ENCODE results near the genes SMO, KLHDC10 and SSMEM1.

DNA sequence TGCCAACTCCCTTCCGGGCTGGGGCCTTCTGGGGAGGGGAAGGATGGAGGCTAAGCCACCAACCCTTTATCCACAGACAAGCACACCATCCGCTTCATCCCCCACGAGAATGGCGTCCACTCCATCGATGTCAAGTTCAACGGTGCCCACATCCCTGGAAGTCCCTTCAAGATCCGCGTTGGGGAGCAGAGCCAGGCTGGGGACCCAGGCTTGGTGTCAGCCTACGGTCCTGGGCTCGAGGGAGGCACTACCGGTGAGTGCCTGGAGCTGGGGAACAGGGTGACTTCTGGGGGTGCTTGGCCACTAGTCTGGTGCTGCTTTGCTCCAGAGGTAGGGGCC lies 6.0 kb upstream of the ATP6V1F start:
- PRO-cap, result no peak

DNA sequence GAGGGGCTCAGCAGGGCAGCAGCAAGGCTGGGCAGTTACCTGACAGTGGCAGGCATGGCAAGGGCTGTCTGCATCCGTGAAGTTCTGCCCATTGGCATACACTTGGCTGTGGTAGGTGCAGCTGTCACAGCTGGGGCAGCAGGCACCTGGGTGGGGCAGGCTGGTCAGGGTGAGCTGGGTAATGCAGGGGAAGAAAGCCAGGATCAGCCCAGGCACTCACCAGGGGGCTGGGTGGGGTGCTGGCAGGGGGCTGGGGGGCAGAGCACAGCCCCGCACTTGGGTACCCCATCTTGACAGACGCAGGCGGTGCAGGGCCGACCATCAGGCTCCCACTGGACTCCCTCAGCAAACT lies 17.9 kb downstream of the KCP start:
- PRO-cap, result no peak

- PRO-cap, result no peak
Observed at GRCh38 chr7:128947158-128947643, 9.5 kb downstream of the IRF5 start.

DNA sequence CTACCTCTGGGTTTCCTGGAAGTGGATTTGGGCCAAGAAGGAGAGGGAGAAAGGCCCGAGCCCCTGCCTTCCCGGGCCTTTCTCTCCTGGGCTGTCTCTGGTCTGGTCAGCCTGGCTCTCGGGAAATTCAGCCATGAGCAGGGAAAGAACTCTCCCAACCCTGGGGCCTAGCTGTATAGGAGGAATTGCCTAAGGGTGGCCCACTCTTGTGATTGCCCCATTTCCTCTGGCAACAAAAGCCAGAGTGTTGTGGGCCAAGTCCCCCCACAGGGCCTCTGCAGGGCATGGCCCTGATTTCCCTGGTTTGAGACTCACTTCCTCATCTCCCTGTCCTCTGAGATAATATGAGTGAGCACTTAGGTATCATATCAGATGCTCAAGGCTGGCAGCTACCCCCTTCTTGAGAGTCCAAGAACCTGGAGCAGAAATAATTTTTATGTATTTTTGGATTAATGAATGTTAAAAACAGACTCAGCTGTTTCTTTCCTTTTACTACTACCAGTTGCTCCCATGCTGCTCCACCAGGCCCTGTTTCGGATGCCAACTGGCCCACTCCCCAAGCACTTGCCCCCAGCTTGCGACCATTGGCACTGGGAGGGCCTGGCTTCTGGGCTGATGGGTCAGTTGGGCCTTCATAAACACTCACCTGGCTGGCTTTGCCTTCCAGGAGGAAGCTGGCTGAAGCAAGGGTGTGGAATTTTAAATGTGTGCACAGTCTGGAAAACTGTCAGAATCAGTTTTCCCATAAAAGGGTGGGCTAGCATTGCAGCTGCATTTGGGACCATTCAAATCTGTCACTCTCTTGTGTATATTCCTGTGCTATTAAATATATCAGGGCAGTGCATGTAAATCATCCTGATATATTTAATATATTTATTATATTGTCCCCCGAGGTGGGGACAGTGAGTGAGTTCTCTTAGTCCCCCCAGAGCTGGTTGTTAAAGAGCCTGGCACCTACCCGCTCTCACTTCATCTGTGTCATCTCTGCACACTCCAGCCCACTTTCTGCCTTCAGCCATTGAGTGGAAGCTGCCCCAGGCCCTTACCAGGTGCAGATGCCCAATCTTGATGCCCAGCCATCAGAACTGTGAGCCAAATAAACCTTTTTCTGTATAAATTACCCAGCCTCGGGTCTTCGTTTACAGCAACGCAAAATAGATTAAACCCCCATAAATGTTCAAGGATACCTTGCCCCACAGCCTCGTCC lies 11.6 kb downstream of the IRF5 start:
- PRO-cap, result no peak

- PRO-cap, result bidirectional peak, plus-strand start at chr7:129054301, minus-strand start at chr7:129054274
Observed at GRCh38 chr7:129054040-129054360, 911 bp downstream of the TNPO3 start.

DNA sequence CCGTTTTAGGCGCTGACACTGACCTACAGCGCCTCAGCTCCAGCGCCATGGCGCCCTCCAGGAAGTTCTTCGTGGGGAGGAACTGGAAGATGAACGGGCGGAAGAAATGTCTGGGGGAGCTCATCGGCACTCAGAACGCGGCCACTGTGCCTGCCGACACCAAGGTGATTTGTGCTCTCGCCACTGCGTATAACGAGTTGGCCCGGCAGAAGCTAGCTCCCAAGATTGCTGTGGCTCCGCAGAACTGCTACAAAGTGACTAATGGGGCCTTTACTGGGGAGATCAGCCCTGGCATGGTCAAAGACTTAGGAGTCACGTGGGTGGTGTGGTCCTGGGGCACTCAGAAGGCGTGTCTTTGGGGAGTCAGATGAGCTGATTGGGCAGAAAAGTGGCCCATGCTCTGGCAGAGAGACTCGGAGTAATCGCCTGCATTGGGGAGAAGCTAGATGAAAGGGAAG lies 1.1 kb upstream of the TNPO3 start:
- PRO-cap, result no peak

- PRO-cap, result no peak
Observed at GRCh38 chr7:129110584-129111223, 33.8 kb upstream of the TSPAN33 start.

DNA sequence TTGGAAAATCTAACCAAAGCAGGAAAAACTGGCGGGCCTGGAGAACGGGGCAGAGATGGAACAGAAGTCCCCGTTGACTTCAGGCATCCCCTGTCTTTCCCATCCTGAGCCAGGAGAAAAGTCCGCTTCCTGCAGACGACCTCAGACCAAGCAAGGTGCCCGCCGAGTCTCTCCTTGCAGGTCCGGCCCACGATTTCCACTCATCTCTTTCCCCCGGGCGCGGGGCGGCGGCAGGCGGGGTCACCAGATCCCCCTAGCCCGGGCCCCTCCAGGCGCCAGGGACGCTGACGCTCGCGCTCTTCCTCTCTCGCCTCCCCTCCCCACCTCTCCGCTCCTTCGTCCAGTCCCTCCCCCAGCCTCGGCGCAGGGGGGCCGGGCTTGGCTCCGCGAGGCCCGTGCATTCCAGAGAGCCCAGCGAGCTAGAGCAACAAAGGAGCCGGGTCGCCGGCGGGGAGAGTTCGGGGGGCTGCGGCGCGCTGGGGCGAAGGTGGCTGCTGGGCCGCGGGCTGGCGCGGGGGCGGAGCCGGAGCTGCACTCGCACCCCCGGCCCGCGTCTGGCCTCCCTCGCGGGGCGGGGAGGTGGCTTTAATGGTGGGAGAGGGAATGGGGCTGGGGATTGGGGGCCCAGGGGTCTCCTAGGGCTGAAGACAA lies at the start of gene SMO:
Gene SMO (plus strand): TSS at position 400 of the 651 bp plus-strand sequence.
- PRO-cap, result bidirectional peak, plus-strand start at position 127 of the sequence, minus-strand start at position 106 of the sequence; bidirectional peak, plus-strand start at position 206 of the sequence, minus-strand start at position 255 of the sequence; bidirectional peak, plus-strand start at position 430 of the sequence, minus-strand start at position 327 of the sequence

GRCh38 chr7:129388648-129389612 lies 45.3 kb upstream of the STRIP2 start:
- PRO-cap, result no peak

DNA sequence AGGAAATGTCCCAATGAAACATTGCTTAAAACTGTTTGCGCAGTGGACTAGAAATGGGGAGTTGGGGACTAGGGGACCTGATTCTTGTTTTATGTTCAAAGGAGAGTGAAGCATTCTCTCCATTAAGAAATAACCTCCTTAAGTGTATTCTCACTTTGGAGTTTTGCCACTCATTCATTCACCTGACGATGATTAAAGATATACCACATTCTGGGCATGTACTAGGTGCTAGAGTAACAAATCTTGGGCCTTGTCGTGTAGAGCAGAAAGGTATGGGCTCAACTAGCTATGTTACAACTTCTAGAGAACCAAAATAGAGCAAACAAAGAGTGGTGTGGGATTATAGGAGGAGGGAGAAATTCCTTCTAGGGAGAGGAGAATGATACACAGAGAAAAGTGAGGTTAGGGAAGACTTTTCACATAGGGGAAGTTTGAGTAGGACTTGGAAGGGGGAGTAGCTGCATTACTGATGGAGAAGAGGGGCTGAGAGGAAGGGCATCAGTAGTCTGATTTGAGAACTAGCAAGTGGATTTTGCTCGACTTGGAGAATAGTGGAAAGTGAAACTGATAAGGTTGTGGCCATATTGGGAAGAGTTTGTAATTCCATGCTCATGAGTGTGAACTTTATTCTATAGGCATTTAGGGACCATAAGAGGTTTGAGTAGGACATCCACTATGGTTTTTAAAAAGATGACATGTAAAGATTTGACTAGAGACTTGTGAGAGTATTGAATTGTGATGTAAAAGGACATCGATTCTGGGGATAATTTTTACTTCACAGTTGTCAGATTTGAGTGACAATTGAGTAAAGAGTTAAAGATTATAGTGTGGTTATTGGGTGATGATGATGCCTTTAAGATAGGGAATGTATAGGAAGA lies 6.1 kb downstream of the NRF1 start:
- PRO-cap, result no peak

DNA sequence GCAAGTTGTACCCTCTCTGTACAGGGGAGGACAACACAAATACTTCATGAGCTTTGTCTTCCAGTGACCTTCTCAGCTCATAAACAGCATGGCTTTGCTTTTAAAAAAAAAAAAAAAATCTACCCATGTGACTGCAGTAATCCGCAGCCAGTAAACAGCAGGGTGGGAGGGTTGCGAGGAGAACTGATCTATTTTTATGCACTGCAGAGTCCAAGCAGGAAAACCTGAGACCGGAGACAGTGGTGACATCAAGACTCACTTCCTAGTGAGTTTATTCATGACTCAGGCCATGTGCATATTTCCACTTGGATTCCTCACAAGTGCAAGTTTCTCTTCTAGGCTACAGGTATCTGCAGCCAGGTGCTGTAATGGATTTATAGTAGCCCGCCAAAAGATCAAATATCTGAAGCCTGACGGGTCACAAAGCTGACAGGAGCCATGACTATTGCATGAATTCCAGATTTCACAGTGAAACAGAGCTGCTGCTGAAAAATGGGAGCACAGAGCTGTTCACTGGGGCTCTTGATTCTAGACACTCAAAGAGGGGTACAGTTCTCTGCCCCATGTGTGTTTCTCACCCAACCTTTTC lies 128.0 kb downstream of the NRF1 start:
- PRO-cap, result no peak

- PRO-cap, result no peak
Observed at GRCh38 chr7:129780743-129781265, 169.3 kb downstream of the NRF1 start.

- PRO-cap, result bidirectional peak, plus-strand start at chr7:129825003, minus-strand start at chr7:129824749; unidirectional peak, minus-strand start at chr7:129825271
Observed at GRCh38 chr7:129824850-129825331, 127.9 kb downstream of the UBE2H start.

DNA sequence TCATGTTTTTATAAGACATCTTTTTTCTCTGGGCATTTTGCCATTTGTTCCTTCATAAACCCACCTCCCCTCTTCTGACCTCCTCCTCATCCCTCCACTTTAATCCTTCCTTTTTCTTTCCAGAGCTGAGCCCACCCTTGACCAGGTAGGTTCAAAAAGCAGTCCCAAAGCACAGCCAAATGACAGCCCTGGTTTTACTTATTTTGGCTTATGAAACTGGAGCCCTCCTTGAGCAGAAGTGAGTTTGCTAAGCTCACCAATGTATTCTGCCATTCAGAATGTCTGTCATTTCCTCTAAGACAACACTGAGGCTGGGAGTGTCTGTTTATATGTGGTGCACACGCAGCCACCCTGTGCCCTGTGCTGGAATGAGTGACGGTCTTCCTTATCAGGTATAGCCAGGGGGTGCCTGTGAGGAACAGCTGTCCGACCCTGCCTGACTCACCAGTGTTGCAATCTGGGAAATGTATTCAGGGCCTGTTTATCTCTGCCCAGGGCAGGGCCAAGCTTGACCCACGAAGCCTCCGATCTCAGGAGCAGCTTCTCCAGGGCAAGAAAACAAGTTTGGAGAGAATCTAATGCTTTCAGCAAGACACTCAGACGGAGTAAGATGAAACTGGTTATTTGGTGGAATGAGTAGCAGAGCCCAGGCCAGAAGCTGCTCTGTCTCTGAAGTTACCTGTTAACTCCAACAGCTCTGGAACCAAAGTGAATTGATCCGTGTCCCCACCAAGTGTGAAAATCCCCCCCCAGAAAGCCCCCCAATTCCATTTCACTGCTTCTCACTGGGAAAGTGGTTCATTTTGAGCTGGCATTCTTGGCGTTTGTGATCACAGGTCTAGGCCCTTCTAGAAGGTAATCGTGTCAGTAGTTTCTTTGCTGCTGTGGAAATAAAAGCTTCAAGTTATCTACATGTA lies 5.9 kb upstream of the UBE2H start:
- PRO-cap, result bidirectional peak, plus-strand start at position 484 of the sequence, minus-strand start at position 370 of the sequence

DNA sequence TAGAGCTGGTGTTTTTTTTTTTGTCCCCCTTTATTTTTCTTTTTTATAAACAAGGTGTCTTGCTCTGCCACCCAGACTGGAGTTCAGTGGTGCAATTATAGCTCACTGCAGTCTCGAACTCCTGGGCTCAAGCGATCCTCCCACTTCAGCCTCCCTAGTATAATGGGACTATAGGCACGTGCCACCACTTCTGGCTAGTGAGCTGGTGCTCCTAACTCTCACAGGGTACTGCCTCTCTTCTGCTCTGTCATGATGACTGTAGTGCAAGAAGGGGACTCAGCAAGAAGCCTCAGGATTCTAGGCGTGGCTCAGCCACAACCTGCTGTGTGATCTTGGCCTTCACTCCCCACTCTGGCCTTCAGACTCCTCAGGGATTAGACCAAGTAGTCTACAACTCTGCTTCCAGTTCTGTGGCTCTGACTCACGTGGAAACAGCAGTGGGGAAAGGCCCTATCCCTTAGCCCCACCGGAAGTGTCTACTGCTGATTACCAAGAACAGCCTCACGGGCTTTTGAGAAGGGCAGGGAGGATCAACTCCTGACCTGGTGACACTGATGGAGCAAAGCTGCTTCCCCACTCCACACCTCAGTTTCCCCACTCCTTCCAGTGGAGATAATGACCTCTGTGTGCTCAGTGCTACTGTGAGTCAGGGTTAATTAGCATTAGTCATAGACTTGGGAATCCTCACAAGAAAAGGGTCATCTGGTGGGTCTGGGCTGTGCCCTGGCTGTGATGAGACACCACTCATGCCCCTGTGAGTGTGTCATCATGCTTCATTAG lies 41.2 kb downstream of the ZC3HC1 start:
- PRO-cap, result no peak

DNA sequence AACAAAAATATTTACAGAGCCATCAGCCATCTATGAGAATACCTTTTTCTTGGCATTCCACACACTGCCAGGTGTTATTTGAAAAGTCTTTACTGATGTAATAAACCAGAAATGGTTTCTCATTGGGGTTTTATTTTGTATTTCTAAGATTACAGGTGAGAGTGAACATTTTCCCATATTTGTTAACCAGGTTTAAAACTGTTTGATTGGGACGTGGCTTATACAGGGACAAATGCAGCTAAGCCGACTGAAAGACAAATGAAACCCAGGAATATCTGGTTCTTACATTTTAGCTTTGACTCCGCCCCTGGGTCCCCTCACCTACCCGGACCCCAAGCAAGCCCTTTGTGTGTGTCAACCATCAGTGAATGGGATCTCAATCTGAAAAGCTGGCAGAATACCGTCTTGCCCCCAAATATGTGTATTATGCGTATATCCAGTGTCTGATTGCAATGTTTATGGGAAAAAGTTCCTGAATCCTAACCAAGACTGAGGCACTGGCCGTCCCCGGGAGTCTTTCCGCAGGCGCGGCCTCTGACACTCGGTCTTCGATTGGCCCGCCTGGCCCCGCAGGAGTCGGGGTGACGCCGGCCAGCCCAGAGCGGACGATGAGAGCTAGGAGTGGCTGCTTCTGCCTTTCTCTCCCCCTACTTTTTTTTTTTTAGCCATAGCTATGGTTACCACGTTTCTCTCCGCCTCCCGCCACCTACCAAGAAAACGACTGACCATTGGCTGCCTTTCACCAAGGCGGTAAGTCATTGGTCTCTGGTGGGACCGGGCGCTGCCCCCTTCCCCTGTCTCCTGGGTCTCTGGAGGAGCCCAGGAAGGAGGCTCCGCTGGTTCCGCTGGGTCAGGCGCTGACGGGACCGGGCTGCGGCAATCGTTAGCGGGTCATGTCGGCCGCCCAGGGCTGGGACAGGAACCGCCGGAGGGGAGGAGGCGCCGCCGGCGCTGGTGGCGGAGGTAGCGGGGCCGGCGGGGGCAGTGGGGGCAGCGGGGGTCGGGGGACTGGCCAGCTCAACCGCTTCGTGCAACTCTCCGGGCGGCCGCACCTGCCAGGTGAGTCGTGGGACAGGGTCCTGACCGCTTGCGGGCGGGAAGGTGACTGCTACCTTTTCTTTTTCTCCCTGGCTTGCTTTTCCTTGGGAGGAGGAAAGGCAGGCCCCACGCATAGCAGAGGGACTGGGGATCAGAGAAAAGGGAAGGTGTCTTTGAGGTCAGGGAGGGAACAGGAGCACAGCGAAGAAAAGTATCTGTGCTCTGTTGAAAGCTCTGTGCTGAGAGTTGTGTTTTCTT lies at the start of gene KLHDC10:
Gene KLHDC10 (plus strand): TSS at position 784 of the 1,296 bp plus-strand sequence.
- PRO-cap, result bidirectional peak, plus-strand start at position 298 of the sequence, minus-strand start at position 256 of the sequence; bidirectional peak, plus-strand start at position 822 of the sequence, minus-strand start at position 545 of the sequence; unidirectional peak, plus-strand start at position 993 of the sequence; bidirectional peak, plus-strand start at position 1,208 of the sequence, minus-strand start at position 1,199 of the sequence

DNA sequence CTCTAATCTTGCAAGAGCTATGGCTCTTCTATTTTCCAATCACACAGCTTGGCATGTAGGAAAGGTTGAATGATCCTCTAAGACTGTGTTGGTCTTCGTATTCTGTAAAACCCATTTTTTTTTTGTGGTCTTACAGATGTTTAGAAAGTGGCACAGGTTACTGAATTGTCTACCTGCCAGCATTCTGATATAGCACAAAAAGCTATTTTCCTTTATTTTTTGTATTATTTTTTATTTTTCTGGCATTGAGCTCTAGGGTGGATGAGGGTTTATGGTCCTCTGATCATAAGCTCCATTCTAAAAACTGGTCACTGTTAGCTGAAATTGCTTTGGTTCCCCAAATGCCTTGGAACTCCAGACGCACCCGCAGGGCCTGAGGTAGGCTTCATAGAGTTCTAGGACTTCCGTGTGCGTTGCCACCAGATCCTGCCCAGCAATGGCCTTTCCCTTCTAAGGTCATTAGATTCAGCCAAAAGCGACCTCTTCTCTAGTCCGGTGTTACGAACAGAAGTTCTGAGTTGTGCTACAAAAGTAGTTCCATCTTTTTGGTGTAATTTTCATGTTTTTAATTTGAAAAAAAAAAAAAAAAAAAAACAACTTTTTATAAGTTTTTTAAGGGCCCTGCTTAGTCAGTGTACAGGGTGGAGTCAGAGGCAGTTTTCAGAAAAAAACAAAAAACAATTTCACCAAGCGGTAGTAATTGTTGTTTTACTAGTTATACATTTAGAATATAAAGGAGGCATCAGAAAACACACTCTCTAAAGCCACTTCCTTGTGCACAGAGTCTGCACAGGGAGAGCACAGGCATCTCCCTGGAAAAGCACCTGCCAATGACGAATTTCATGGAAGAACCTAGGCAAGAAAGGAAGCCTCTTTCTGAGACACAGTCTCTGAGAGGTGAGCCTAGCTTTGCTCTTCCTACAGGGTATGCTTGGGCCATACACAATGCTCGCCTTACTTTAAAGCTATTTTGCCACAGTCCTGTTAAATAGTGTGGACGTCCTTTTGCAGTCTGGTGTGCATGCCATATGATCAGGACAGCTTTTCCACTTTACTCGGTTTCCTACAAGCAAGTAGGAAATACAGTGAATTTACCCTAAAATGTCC lies 64.5 kb downstream of the KLHDC10 start:
- PRO-cap, result no peak

DNA sequence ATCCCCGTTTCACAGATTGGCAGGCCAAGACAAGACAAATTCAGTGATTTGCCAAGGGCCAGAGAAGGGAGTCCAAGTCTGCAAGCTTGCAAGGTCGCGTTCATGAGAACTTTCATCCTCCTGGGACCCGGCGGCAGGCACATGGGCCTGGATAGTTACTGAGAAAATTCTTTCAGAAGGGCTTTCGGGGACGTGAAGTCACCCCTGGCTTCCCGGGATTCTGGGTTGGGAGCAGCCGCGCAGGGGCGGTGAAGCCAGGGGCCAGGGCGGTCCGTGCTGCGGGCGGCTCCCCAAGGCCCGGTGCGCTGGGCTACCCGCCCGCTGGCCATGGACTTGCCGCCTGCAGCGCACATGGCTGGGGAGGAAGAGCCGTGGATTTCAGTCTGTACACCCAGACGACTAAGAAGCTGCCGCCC lies 64.7 kb downstream of the TMEM209 start:
- PRO-cap, result no peak

DNA sequence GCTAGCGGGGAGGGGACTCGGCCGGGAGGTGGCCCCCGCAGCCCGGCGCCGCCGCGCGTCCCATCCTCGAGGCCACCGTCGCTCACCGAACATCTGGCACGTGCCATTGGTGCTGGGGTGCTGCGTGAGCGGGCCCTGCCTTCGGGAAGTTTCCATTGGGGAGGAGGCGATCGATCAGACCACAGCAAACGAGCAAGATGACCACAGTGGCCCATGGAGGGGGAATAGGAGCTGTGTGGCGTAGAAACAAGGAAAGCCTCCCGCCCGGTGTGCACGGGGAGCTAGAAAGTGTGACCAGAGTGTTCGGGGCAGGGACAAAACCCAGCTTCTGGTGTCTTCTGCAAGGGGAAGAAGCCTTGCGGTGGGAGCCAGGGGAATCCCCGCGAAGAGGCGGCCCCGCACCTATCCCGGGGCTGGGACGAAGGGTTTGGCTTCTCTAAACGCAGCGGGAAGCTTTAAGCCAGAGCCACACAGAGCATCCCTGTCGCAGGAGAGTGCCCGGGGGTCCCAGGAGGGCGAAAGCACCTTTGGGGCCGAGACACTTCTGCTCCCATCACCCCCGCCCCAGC lies 64.3 kb downstream of the TMEM209 start:
- PRO-cap, result unidirectional peak, plus-strand start at position 155 of the sequence

GRCh38 chr7:130207723-130208059 lies at the start of gene SSMEM1:
Gene SSMEM1 (plus strand): TSS chr7:130207860.
- PRO-cap, result no peak